ENCODE measurements around a stretch of chr2.

DNA sequence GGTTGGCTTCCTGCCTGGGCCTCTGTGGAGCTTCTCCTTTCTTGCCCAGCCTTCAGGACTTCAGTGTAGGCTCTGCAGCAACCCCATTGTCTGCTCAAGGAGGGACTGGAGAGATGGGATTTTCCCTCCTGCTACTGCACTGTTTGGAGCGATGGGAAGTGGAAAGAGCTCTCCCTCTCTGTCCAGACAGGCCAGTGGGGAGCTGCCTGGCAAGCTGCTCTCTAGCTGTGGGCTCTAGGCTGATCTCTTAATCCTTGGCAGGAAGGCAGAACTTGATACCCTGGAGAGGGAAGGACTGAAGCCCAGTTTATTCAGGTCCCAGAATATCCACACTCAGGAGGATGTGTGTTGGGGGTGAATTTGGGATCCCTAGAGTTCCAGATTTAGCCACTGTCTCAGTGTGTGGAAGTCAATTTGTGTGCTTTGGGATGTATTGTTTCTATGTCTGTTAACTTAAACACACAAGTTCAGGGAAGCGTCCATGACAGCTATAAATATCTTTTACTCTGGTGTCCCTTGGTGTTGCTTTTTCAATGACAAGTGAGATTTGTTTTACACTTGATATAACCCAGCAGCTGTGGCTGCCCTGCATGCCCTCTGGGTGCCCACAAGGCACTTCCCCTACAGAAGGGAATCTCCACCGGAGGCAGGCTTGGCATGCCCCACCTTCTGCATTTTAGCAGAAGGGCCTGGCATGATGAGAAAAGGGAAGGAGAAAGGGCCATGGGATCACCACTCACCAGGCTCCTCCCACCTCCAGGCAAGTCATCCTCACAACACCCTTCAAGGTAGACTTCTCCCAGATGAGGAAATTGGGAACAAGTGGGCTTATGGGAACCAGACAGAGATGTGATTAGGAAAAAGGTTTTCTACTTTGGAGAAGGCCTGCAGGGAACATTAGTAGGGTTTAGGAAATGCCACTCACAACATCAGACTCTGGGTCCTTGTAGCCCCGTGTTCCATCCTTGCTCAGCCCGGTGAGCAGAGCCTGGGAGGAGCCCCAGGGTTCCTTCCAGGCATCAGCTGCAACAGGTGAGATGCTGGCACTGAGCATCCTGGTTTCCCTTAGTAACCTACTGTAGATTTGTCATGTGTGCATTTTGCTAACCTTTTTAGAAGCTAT, 5.7 kb upstream of the ATP6V1E2 start:
- RRBS = no CpG with 5 or more reads among the region's 5 CpGs
CAGE:
- cytosol, long polyA plus RNA = no peak
- long polyA plus RNA = no peak
- nucleus, long polyA plus RNA = no peak

- RRBS = no CpG with 5 or more reads among the region's 4 CpGs
CAGE:
- cytosol, long polyA plus RNA = no peak
- long polyA plus RNA = no peak
- nucleus, long polyA plus RNA = no peak
These were observed 36.3 kb downstream of the CRIPT start for GRCh38 chr2:46653355-46653675.

DNA sequence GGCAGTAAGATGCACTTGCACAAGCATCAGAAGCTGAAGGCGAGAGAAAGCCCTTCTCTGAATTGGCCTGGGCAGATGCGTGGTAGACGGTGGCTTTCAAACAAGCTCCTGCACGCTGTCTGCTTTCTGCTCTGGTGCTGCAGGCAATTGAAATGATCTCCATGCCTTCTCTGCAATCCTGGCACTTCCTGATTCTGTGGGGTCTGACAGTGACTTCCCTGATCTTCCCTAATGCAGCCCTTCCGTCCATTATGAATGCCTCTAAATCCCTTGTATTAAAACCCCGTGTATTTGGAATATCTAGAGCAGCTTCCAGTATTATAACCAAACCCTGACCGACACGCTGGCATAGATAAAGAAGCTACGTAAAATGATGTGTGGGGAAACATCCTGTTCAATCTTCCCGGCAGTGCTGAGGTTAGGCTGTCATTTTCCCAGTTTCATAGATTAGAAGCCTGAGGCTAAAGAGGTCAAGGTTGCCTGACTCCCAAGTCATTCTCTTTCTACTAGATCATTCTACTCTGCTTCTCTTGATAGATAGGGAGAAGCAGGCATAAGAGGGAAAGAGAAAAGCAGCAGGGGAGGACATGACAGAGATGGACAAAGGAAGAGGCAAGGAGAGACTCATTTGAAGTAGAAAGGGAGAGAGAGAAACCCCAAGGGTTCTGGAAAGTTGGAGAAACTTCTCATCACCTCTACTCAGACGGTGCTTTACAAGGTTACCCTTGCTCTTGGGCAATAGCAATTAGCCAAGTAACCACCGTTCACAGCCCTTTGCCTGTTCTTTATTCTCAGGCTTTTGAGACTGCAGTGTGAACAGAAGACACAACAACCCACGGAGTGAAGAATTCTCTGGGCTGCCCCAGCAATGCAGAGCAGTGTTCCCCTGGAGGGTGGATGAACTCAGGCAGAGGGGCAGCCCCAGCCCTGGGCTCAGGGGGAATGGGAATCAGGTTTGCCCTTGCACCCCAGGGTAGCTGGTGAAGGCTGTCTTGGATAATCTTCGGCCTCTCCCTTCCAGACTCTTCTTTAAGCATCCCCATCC, 69.4 kb downstream of the MCFD2 start:
- RRBS = no CpG with 5 or more reads among the region's 14 CpGs
CAGE:
- cytosol, long polyA plus RNA = no peak
- long polyA plus RNA = no peak
- nucleus, long polyA plus RNA = no peak

- RRBS = no CpG with 5 or more reads among the region's 9 CpGs
CAGE:
- cytosol, long polyA plus RNA = no peak
- long polyA plus RNA = no peak
- nucleus, long polyA plus RNA = no peak
These were observed 46.5 kb downstream of the STPG4 start for GRCh38 chr2:47108517-47109163.

DNA sequence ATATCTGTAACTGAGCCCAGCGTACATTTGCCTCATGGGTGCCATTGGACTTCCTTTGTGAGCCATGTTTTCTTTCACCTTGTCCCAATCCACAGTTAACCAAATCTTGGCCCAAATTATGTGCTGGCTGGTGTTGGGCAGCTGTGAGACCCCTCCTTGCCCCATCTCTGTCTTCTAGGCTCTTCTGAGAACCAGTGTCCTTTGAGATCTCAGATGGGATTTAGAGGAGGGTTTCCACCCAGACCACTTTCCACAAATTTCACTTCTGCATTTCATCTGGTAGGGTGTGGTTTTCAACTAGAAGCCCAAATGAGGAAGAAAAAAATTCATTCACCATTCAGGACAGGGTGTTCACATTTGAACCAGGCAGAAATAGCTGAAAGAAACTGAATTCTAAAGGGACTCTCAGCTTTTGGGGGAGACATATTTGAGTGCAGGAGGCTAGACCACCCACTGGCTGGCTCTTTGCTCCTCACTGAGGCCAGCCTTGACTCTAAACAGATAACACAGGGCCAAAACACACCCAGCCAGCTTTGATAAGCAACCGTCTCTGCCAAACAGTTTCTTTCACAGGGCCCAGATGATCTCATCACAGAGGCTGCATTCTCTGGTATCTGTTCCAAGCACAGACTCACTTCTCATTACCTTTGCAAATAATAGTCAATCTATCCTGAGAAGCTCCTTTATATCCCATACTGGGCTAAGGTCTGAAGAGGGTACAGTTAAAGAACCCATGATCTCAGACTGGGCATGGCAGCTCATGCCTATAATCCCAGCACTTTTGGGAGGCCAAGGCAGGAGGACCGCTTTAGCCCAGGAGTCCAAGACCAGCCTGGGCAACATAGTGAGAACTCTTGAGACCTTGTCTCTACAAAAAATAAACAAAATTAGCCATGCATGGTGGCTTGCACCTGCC, 32.3 kb upstream of the EPCAM start:
- RRBS = no CpG with 5 or more reads among the region's 3 CpGs
CAGE:
- cytosol, long polyA plus RNA = no peak
- long polyA plus RNA = no peak
- nucleus, long polyA plus RNA = no peak

- RRBS = no CpG with 5 or more reads among the region's 34 CpGs
CAGE:
- cytosol, long polyA plus RNA = no peak
- long polyA plus RNA = no peak
- nucleus, long polyA plus RNA = no peak
These were observed 92.2 kb upstream of the MSH6 start for GRCh38 chr2:47690715-47691191.

DNA sequence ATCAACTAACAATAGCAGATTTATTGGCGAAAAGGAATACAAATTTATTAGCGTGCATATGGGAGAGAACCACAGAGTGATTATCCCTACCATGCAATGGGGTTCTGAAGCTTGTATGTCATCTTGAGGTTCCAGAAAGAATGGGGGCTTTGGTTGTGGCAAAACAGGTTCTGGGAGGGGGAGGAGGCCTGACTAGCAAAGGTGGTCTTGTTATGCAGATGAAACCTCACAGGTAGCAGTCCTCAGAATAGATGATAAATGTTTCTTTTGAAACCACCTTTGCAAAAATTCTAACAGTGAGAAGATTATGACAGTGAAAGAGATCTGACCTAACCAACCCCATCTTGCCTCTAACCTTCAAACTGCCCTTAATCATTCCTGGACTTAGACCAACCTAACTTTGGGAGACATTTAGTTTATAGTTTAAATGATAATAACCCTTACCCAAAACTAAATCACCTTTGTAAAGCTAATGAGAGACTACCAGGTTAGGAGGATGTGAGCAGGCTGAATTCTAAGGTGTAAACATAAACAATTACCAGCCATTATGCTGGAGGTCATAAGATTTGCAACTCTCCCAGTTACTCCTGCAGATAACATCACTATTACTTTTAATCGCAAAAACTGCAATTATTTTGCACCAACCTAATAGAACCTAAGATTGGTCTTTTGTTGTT, 86.7 kb upstream of the MSH6 start:
- RRBS = no CpG with 5 or more reads among the region's 3 CpGs
CAGE:
- cytosol, long polyA plus RNA = no peak
- long polyA plus RNA = no peak
- nucleus, long polyA plus RNA = no peak

DNA sequence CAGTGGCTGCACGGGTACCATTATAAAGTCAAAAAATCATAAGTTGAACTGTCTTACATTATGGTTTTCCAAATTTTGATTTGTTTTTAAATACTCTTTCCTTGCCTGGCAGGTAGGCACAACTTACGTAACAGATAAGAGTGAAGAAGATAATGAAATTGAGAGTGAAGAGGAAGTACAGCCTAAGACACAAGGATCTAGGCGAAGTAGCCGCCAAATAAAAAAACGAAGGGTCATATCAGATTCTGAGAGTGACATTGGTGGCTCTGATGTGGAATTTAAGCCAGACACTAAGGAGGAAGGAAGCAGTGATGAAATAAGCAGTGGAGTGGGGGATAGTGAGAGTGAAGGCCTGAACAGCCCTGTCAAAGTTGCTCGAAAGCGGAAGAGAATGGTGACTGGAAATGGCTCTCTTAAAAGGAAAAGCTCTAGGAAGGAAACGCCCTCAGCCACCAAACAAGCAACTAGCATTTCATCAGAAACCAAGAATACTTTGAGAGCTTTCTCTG, 15.6 kb downstream of the MSH6 start:
- RRBS = no CpG with 5 or more reads among the region's 8 CpGs
CAGE:
- cytosol, long polyA plus RNA = no peak
- long polyA plus RNA = no peak
- nucleus, long polyA plus RNA = no peak

GRCh38 chr2:47839311-47839852, 56.4 kb downstream of the MSH6 start:
- RRBS = no CpG with 5 or more reads among the region's 7 CpGs
CAGE:
- cytosol, long polyA plus RNA = no peak
- long polyA plus RNA = no peak
- nucleus, long polyA plus RNA = no peak

DNA sequence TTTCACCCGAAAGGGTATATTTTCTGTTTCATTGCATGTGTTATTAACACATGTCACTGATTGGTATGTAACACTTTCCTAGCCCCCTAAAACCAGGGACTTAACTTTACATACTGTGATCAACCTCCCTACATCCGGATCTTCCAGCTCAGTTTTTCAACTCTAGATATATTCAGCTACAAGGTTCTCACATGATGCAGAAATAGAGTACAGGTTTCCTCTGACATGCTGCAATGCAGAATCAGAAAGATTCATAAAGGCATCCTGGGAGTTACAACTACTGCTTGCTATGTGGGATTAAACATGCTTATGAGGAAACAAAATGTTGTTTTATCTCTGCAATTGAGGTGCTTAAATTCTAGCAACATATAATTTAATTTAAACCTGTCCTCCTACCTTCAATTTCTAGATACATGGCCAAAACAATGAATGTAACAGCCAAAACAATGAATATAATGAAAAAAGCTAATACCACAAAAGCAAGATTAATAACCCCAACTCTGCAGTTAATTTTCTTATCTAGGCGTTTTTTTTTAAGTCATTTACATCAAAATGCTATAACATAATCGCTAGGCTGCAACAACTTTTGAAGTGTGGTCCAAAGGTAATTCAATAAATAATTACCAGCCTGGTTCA, 13.8 kb downstream of the FBXO11 start:
- RRBS = no CpG with 5 or more reads among the region's 4 CpGs
CAGE:
- cytosol, long polyA plus RNA = no peak
- long polyA plus RNA = no peak
- nucleus, long polyA plus RNA = no peak

DNA sequence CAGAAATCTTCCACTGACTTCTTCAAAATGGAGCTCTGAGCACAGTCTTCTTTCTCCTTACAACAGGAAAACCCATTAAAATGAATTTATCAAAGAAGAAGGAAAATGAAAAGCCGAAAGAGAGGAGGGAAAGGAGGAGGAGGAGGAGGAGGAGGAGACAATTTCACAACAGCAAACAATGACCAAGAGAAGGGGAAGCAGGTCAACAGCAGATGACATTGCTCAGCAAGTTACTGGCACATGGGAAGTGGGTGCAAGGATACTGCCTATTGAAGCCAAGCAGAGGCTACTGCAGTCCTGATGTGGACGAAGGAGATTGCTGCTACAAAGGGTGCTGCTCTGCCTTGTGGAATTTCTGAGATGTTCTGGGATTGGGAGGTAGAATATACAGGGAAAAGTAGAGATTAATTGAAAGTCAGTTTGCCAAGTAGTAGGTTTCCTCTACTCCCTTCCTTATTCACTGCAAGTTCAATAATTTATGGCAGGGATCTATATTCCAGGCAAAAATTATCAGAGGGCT, 139.9 kb upstream of the FOXN2 start:
- RRBS = no CpG with 5 or more reads among the region's 2 CpGs
CAGE:
- cytosol, long polyA plus RNA = no peak
- long polyA plus RNA = no peak
- nucleus, long polyA plus RNA = no peak

- RRBS = no CpG with 5 or more reads among the region's 7 CpGs
CAGE:
- cytosol, long polyA plus RNA = no peak
- long polyA plus RNA = no peak
- nucleus, long polyA plus RNA = no peak
These were observed 100.4 kb upstream of the FOXN2 start for GRCh38 chr2:48214053-48214571.

DNA sequence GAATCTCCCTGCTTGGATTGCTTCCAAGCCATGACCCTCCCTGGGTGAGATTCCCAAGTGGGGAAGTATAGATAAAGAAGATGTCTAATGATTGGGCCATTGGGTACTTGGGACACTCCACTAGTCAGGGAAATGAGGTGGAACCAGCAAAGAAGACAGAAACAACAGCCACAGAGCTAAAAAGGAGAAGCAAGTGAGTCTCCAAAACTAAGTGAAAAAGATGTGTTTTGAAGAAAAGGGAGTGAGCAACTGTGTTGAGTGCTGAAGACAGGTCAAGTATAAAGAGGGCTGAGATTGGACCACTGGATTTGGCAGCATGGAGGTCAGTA, 61.2 kb upstream of the FOXN2 start:
CAGE:
- cytosol, long polyA plus RNA = no peak
- long polyA plus RNA = no peak
- nucleus, long polyA plus RNA = no peak

DNA sequence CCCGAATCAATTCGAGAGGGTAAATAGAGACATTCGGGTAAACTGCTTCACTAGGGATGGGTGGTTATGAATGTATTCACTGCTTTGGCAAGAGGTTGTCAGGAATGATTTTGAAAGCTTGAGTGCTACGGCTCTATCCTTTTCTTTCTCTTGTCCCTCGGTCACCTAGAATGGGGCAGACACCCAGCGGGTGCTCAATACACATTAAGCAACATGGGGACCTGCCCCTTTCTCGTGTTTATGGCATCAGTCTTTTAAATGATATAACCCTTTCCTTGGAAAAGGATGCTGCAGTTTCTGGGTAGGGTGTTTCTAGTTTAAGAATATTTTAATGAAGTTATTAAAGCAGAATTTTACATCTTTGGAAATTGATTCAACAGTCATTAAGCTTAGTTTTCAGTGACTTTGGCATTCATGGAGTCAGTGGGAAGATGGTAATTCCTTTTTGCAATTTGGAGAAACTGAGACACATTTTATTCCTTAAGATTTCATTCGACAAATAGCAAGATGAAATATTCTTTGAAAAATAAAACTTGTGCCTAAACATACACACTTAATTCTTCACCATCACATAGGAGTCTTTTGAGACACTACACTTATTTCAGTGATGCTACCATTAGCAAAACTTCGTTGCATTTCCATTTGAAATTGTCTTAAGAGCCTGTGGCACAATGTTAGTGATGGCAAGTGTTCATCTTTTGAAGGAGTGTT, 1.0 kb downstream of the PPP1R21 start:
- RRBS = no CpG with 5 or more reads among the region's 9 CpGs
CAGE:
- cytosol, long polyA plus RNA = no peak
- long polyA plus RNA = no peak
- nucleus, long polyA plus RNA = no peak

- RRBS = no CpG with 5 or more reads among the region's 2 CpGs
CAGE:
- cytosol, long polyA plus RNA = no peak
- long polyA plus RNA = no peak
- nucleus, long polyA plus RNA = no peak
These were observed 20.1 kb upstream of the STON1 start for GRCh38 chr2:48509806-48510245.

GRCh38 chr2:48510246-48510795, 19.6 kb upstream of the STON1 start:
- RRBS = no CpG with 5 or more reads among the region's 5 CpGs
CAGE:
- cytosol, long polyA plus RNA = no peak
- long polyA plus RNA = no peak
- nucleus, long polyA plus RNA = no peak

DNA sequence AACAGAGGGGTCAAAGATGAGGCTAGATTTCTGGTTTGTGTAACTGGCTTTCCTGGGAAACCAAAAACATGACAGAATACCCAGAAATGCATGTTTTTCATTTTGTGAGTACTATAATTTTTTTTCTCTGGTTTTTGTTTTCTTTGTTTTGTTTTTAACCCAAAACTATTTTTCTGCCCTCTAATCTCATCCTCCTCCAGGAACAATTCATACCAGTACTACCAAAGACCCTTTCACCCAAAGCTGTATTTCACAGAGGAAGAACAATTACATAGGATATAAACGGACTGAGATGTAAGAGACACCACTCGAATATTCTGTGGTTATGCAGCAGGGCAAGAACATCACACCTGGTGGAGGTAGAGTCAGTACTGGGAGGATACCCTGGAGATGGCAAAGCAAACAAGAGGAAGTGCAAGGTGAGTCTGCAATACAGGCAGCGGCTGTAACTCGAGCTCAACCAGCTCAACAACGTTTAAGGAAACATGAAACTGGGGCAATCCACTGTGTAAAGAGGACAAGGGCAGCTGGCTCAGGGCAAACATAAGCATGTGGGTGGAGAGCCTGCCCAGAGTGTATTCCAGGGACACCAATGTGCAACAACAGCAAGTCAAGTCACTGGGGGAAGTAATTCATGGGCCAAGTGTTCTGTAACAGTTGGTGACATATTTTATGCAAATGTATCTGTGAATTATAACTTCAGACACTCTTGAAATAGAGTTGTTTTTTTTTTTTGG, 19.0 kb downstream of the NRXN1 start:
- RRBS = no CpG with 5 or more reads among the region's 5 CpGs
CAGE:
- cytosol, long polyA plus RNA = no peak
- long polyA plus RNA = no peak
- nucleus, long polyA plus RNA = no peak

DNA sequence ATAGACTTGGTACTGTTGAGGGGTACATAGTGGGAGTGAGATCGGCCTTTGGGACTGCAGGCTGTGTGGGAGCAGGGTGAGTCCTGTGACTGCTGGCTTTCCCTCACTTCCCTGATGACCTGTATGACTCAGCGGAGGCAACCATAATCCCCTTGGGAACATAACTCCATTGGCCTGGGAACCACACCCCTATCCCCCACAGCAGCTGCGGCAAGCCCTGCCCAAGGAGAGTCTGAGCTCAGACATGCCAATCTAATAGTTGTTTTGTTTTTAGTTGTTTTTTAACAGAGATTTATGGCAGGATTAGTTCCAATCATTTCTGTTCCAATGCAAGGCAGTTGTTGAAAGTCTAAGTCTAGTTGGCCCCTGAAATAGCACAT, 414.1 kb upstream of the CHAC2 start:
- RRBS = no CpG with 5 or more reads among the region's 3 CpGs
CAGE:
- cytosol, long polyA plus RNA = no peak
- long polyA plus RNA = no peak
- nucleus, long polyA plus RNA = no peak

DNA sequence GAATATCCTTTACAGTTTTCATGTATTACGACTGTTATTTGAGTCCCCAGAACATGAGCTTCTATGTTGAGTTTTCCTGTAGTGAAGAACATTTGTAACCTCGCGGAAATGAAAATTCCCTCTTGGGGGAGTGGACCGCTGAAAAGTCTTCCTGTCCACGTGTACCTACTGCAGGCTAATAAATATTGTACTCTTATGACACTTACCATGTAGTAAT, 1.0 kb downstream of the ERLEC1 start:
- RRBS = no CpG with 5 or more reads among the region's 5 CpGs
CAGE:
- cytosol, long polyA plus RNA = no peak
- long polyA plus RNA = no peak
- nucleus, long polyA plus RNA = no peak

DNA sequence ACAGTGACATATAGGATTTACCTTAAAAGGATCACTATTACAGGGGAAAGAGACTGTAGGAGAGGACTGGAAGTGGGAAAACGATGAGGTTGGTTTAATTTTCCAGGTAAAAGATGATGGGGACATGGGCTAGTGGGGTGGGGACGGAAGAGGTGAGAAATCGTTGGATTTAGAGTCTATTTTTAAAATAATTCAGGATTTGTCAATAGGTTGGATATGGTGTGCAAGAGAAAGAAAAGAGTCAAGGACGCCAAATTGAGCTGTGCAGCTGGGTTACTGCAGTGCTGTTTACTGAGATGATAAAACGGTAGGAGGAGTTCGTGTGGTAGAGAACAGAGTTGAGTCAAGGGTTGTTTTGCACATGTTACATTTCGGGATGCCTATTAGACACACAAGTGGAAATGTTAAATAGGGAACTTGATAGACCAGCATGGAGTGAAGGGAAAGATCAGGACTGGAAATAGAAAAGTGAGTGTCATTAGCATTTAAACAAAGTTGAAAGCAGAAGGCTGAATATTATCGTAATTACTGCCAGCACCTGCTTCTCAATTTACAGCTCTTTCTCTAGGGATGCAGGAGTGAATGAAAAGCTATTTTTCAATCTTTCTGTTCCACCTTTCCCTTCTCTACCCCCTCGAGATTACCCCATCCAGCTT, 30.5 kb downstream of the GPR75 start:
- RRBS = no CpG with 5 or more reads among the region's 9 CpGs
CAGE:
- cytosol, long polyA plus RNA = no peak
- long polyA plus RNA = no peak
- nucleus, long polyA plus RNA = no peak